Epithelial cell of esophagus (primary cell): ENCODE measurements around a stretch of chr12.

- RRBS = no CpG with 5 or more reads among the region's 8 CpGs
These were observed 61.8 kb downstream of the PITPNM2 start for GRCh38 chr12:123089012-123089482.

DNA sequence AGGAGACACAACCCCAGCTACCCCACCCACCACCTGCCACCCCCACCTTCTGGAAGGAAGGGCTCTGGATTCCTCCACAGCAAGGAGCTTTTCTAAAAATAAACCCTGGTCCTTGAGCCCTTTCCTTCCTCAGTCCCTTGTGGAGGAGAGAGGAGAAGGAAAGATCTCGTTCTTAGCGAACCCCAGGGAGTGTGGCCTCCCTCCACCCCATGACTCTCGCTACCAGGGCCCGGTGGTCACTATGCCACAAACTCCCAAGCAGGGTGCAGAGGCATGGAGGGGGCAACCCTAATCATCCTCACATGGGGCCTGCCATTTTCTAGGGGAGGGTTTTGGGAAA is 43.5 kb downstream of the PITPNM2 start:
- RRBS = no CpG with 5 or more reads among the region's 4 CpGs

GRCh38 chr12:123114146-123114662 is 36.7 kb downstream of the PITPNM2 start:
- RRBS = no CpG with 5 or more reads among the region's 6 CpGs

DNA sequence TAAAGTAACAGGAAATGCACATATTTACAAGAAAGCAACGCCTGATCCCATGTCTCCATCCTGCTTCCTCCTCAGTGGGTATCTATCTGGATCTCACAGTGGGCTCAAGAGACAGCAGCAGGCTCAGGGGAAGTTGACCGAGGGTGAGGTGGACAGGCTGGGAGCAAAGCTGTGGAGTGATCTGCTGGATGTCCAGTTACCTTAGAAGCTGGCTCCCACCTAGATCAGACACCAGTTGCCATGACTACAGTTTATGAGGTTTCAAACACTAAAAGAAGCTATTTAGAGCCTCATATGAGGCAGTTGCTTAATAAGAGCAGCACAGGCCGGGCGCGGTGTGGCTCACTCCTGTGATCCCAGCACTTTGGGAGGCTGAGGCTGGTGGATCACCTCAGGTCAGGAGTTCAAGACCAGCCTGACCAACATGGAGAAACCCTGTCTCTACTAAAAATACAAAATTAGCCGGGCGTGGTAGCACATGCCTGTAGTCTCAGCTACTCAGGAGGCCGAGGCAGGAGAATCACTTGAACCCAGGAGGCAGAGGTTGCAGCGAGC is 10.7 kb downstream of the MTRFR start:
- RRBS = no CpG with 5 or more reads among the region's 9 CpGs

- RRBS = no CpG with 5 or more reads among the region's 7 CpGs
These were observed 17.4 kb downstream of the MTRFR start for GRCh38 chr12:123250532-123251127.

DNA sequence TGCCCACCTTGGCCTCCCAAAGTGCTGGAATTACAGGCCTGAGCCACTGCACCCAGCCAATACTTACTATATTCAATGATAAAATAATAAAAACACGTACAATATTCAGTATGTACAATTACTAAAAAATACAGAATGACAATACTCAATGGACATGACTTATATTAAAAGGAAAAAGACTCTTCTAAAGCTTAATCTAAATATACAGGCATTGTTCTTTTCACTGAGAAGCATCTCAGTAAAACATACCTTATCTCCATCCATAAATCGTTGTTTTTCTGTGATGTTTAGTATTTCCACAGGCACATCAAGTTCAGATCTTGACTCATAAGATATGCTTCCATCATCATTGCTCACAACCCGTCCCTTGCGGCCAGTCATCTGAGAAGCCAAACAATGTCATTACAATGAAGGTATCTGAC is 45.0 kb downstream of the SBNO1 start:
- RRBS = no CpG with 5 or more reads among the region's 4 CpGs

GRCh38 chr12:123387809-123388250 is 3.9 kb downstream of the KMT5A start:
- RRBS = no CpG with 5 or more reads among the region's 5 CpGs

DNA sequence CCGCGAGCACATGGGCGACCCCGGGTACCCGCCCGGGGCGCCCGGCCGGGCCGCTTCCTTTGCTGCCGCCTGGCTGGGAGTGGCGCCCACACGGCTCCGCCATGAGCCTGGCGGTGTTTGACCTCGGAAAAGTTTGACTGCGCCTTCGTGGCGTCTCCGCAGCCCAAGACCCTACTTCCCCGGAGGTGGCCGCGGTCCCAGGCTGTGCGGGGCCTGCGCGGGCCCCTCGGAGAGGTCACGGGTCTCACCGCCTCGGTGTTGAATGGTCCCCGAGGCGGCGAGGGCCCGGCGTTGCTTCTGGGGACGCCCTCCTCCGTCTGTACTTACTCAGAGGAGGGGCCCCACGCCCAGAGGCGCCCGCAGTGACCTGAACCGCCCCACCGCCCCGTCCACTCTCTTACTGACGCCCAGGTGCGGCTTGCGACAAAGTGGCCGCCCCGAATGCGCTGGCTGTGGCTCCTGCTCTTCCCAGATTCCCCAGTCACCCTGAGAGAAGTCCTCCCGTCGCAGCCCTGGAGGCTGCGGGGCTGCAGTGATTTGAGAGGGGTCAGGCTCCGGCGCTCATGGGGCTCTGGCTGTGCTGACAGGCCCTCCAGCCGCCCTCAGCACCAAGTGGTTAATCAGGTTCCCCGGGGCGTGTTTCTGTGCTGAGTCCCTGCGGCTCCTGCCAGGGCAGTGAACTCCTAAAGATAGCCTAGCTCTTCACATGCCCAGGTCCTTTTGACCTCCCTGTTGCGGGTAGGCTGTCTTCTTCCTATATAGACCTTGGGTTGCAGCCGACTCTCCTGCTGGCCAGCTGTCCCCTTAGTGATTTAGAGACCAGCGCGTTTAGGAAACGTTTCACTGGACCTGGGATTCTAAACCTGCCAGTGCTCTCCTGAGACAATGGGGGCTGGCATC is 5.9 kb downstream of the KMT5A start:
- RRBS = 3% methylated on average over 4 of the region's 63 CpGs

GRCh38 chr12:123444616-123445003 is 8.1 kb upstream of the RILPL2 start:
- RRBS = no CpG with 5 or more reads among the region's 4 CpGs

DNA sequence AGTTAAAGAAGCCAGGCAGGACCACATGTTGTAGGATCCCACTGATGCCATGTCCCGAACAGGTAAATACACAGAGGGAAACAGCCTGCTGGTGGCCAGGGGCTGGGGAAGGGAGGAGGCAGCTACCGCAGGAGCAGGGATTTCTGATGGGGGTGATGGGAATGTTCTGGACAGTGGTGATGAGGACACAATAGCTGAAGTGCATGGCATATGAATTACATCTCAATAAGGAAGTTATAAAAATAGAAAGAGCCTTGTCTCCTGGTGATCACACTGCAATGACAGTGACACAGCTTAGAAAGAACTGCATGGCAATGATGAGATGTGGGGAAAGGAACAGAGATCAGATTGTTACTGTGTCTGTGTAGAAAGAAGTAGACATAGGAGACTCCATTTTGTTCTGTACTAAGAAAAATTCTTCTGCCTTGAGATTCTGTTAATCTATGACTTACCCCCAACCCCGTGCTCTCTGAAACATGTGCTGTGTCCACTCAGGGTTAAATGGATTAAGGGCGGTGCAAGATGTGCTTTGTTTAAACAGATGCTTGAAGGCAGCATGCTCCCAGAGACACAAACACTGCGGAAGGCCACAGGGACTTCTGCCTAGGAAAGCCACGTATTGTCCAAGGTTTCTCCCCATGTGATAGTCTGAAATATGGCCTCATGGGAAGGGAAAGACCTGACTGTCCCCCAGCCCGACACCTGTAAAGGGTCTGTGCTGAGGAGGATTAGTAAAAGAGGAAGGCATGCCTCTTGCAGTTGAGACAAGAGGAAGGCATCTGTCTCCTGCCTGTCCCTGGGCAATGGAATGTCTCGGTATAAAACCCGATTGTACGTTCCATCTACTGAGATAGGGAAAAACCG is 34.6 kb downstream of the SNRNP35 start:
- RRBS = no CpG with 5 or more reads among the region's 11 CpGs

GRCh38 chr12:123498192-123498888 is 35.2 kb downstream of the RILPL1 start:
- RRBS = no CpG with 5 or more reads among the region's 14 CpGs

GRCh38 chr12:123596136-123597238 is 5.4 kb upstream of the DDX55 start:
- RRBS = no CpG with 5 or more reads among the region's 9 CpGs

GRCh38 chr12:123713130-123714323 is 1.4 kb downstream of the ATP6V0A2 start:
- RRBS = no CpG with 5 or more reads among the region's 16 CpGs

DNA sequence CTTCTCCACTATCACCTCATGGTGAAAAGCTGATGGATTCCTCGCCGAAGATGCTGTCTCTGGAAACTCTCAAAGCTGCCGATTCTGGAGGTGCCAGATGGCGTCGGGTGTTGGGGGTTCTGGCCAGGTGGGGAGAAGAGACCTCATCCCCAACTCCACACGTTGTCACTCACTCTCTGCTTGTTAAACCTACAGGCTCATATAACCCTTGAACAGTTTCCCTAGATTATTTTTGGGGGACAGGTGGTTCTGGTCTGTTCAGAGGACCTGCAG is 2.6 kb downstream of the DNAH10 start:
- RRBS = no CpG with 5 or more reads among the region's 6 CpGs

DNA sequence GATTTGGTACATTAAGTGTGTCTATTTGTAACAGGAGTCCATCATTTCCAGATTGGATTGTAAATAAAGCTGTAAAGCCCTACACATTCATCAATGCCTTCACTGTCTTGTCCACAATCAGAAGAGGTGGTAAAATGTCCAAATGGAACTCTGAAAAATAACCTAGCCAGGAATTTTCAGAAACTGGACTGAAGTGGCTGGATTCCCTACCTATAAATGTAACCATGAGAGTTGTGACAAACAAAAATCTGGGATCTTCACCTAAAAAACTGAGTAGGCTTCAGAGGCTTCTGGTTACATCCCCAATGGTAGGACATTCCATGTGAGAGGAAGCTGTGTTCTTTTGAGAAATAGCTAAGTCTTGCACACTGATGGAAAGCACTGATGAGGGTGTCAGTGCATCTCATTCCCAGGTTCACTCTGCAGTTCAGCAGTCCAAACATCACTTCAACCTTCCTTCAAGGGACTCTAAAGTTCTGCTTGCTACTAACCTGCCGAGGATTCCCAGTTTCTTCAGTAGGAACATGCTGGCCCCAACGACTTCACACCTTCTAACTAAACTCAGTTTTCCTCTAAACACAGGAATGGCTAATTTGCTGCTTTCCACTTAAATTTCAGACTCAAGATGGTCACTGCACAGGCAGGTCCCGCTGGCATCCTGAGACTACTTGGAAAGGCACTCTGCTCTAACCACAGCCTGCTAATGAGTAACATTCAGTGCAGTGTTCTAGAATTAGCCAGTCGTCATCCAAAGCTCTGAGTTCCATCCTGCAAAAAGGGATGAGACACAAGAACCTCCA is 6.3 kb downstream of the CCDC92 start:
- RRBS = no CpG with 5 or more reads among the region's 4 CpGs

GRCh38 chr12:123971461-123972156 is 1.0 kb downstream of the CCDC92 start:
- RRBS = 3% methylated on average over 13 of the region's 34 CpGs

GRCh38 chr12:124003998-124004197 is 30.9 kb downstream of the ZNF664 start:
- RRBS = no CpG with 5 or more reads among the region's 2 CpGs

DNA sequence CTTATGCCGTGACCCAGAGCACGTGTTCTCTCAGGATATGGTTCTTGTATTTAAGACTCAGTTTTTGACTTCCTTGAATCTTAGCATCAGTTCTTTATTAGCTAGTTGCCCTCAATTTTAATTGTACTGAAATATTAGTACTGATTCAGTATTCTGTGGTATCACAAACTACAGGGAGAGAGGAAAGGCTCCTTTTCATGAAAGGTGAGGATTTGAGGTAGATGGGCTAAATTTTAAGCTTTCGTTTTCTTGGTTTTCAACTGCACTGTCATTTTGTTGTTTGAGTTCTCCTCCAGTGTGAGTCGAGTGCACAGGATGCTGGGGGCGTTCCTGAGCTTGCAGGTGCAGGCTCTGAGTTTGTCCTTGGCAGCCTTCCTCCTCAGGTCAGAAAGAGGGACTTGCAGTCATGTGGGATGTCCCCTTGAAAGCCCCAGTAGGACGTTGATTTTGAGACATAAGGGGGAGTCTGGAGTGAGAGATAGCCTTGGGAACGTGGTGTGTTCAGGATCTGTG is 33.5 kb downstream of the ZNF664 start:
- RRBS = no CpG with 5 or more reads among the region's 7 CpGs

- RRBS = no CpG with 5 or more reads among the region's 3 CpGs
These were observed 72.7 kb downstream of the ZNF664 start for GRCh38 chr12:124045736-124046090.

- RRBS = no CpG with 5 or more reads among the region's 8 CpGs
These were observed 151.0 kb upstream of the RFLNA start for GRCh38 chr12:124143833-124144261.